Mononuclear cell (primary cell): Measurements from ENCODE around the genes ZNF366, TNPO1, ARHGEF28 and HMGCR.

DNA sequence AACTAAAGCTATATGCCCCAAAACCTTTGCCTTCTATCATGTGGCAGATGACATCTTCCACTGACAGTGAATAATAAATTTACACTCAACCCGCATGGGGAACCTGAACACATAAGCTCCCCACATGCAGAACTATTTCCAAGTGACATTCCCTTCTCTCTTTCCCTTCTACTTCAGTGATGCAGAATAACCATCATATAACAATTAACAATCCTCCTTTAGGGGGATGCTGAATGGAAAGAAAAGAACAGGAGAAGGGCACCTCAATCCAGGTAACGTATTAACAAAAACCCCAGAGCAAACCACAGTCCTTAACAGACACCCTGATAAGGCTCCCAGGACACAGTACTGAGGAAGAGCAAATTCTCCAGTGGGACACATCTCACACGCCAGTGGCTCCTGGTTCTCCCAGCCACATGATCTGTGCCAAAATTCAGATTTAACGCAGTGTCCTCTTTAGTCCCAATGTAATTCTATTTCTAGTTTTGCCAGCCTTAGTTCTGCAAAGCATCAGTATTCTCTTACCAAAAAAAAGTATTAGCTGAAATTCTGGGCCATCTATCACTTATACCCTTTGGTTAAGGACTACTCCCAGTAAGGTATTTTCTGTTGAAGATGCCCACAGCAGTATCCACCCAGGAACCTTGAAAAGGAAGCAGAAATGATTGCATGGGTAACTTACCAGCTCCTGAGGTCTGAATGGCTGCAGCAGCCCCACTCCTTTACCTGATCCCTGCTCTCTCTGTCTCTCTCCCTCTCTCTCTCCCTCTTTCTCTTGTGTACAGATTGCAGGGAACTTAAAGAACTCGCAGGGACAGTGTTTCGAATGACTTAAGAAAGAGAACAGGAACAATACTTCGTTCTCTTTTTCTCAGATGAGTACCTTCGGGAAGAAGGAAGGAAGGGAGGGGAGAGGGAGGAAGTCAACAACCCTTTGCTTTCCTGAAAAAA is at the start of gene ZNF366:
Gene ZNF366, minus strand, starts transcription at position 842 of the 951 bp plus-strand sequence.
- RRBS, result no CpG with 5 or more reads among the region's 8 CpGs

DNA sequence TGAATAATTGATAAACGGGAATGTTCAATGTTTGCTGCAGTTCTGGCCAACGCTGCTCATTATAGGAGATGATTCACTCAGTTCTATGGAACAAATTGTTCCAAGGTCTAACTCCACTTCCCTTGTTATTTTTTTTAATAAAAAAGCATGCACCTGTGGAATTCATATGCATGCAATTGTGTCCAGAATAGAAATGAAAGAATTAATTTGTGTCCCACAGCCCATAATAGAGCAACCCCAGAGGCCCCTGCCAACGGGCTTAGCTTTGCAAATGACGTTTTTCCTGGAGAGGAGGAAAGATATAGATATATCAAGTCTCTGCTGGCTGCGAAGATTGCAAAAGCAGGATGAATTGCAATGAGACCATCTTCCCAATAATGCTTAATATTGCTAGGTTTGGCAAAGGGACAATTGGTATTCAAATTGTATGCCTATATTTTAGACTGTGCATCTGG is 97.3 kb upstream of the ZNF366 start:
- RRBS, result no CpG with 5 or more reads among the region's 5 CpGs

- RRBS, result 1% methylated on average over 48 of the region's 89 CpGs
Observed at GRCh38 chr5:72816297-72817014, at the start of gene TNPO1. TSS of gene TNPO1 (plus strand) at chr5:72816661.

DNA sequence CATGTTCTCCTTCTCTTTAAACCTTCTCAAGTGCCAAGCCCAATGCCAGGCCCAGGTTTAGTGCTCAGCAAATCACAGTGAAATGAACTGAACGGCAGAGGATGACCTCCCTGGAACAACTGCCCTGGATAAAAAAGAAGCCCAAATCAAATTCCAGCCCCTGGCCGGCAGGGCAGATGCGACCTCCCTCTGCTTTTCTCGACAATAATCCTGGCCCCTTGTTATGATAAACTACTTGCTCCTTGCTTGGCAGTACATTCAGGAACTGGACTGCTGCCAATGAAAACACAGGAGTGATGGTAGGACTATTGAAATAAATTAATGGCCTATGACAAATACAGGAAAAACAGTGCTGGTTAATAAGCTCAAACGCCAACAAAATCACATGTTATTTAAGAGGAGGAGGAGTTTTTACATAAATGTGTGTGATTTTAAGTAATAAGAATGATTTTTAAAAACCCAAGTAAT is 108.4 kb downstream of the TMEM174 start:
- RRBS, result no CpG with 5 or more reads among the region's 5 CpGs

GRCh38 chr5:73506009-73507091 is 8.1 kb downstream of the BTF3 start:
- RRBS, result no CpG with 5 or more reads among the region's 7 CpGs

DNA sequence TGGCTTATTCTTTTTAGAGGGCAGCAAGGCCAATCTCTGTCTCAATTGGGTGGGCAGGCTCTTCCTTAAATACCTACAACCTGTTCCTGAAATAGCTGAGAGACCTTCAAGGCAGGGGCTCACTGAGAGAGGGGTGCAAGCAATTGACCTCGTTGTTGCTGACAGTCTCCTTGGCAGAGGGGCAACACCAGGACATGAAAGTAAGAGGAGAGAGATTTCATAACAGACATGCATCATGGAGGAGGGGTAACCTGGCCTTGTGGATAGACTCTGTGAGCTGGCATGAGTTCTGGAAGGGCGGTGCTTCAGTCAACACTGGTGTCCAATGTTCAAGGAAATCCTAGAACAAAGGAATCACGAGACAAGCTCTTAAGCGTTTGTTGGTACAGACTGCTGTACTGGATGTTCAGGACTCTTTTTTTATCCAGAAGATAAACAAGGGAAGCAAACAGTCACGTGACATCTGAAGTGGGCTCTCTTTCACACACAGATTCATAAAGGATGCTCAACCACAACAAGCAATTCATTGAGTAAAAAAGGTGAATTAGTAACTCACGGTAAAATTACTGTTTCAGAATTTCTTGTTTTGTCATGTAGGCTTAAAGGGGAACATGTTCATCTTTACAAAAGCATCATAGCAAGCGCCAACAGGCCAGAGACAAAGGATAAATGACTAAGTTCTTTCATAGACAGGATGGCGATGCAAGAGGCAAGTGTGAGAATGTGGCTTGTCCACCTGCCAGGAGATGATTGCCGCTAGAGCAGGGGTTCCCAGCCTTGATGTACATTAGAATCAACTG is 20.8 kb downstream of the ANKRA2 start:
- RRBS, result no CpG with 5 or more reads among the region's 9 CpGs

GRCh38 chr5:73565898-73566264 is 338 bp downstream of the UTP15 start:
- RRBS, result 2% methylated on average over 6 of the region's 8 CpGs

DNA sequence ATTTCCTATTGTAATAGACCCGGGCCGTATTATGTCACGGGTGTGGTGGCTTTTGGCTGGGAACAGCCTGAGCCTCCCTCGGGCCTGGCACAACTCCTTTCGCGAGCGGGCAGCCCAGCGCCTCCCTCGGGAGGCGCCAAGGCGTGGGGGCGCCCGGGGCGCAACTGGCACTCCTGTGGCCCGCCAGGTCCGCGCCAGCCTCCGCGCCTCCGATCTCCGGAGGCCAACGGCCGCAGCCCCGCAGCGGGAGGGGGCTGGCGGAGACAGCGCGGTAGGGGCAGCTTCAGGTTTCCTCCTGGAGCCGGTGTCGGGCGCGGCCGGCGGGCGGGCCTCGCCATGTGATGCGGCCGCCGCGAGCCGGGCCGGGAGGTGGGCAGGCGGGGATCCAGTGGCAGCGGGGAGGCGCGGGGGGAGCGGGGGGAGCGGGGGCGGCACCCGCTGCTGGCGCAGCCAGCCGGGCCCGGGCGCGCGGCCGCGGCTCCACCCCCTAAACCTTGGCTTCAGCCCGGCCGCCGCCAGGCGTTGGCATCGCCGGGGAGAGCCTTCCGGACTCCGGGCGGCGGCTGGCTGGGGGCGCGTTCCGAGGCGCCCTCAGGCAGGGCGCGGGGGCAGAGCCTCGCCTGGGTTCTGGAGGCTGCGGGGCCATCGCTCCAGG is at the start of gene ARHGEF28:
Gene ARHGEF28, plus strand, starts transcription at position 528 of the 655 bp plus-strand sequence.
- RRBS, result 2% methylated on average over 42 of the region's 77 CpGs

DNA sequence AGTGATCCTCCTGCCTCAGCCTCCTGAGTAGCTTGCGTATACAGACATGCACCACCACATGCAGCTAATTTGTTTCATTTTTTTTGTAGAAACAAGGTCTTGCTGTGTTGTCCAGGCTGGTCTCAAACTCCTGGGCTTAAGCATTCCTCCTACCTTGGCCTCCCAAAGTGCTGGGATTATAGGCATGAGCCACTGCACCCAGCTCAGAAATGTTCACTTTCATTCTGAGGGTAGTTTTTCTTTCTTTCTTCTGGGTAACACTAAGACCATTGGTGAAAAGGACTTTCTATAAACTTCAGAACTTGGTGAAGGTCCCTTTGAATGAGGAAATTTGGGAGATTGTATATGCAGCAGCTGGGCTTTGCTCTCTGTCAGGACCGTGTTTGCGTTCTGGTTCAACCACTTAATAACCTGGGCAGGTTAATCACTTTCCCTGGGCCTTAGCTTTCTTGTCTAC is 196.8 kb downstream of the ARHGEF28 start:
- RRBS, result no CpG with 5 or more reads among the region's 3 CpGs

GRCh38 chr5:74199101-74199498 is 441.4 kb downstream of the ENC1 start:
- RRBS, result no CpG with 5 or more reads among the region's 2 CpGs

GRCh38 chr5:74251010-74251648 is 389.4 kb downstream of the ENC1 start:
- RRBS, result no CpG with 5 or more reads among the region's 5 CpGs

- RRBS, result no CpG with 5 or more reads among the region's 9 CpGs
Observed at GRCh38 chr5:74638808-74639745, 1.5 kb downstream of the ENC1 start.

DNA sequence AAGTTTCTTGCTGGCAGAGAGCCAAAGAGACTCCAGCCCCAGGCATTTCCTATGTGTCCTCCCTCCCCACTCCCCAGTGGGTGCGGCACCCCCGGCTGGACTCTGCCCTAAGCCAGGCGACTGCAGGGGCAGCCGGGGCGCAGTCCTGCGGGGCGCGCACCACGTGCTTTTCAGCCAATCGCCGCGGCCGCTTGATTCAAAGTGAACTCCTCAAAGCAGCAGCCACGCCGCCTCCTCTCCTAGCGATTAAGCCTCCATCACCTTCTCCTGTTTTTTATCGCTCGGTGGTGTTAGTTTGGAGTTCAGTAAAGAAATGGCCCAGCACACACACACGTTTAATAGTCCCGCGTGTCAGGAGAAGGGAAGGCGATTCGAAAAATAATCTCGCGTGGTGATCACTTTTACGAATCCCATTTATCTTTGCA is 805 bp upstream of the ENC1 start:
- RRBS, result 8% methylated on average over 3 of the region's 26 CpGs

DNA sequence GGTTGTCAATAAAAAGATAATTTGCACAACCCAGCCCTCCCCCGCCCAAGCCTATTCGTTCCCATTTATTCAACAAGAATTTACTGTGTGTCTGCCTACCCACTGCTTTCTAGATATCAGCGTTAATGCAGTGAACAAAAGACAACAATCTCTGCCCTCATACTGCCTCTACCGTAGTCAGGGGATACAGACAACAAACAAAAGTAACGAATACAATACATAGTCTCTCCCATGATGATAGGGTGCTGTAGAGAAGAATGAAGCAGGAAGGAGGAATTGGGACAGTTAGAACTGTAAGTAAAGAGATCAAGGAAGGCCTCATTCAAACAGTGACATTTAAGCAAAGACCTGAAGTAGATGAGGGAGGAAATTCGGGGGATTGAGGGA is 1.7 kb downstream of the GFM2 start:
- RRBS, result no CpG with 5 or more reads among the region's 6 CpGs

DNA sequence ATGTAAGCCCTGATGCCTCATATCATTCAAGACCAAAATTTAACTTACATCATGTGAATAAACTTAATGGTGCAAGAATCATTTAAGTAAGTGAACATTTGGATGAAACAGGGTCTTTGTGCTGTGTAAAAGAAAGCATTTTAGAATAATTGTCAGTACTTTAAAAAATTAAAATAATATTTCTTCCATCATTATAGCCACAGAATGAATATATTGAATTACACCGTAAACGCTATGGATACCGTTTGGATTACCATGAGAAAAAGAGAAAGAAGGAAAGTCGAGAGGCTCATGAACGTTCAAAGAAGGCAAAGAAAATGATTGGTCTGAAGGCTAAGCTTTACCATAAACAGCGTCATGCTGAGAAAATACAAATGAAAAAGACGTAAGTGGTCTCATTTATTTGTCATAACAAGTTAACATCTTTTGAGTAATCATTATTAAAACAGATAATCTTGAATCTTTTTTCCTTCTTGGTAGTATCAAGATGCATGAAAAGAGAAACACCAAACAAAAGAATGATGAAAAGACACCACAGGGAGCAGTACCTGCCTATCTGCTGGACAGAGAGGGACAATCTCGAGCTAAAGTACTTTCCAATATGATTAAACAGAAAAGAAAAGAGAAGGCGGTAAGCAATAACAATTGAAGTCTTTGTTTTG is 1.8 kb downstream of the NSA2 start:
- RRBS, result no CpG with 5 or more reads among the region's 9 CpGs

DNA sequence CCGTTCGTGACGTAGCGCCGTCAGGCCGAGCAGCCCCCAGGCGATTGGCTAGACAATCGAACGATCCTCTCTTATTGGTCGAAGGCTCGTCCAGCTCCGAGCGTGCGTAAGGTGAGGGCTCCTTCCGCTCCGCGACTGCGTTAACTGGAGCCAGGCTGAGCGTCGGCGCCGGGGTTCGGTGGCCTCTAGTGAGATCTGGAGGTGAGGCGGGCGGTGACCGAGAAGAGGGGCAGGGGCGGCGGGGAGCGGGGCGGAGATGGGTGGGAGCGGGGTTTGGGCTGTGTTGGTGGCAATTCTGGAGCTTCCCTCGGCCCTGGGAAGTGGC is at the start of gene HMGCR:
Gene HMGCR, plus strand, starts transcription at position 121 of the 325 bp plus-strand sequence.
- RRBS, result no CpG with 5 or more reads among the region's 32 CpGs

DNA sequence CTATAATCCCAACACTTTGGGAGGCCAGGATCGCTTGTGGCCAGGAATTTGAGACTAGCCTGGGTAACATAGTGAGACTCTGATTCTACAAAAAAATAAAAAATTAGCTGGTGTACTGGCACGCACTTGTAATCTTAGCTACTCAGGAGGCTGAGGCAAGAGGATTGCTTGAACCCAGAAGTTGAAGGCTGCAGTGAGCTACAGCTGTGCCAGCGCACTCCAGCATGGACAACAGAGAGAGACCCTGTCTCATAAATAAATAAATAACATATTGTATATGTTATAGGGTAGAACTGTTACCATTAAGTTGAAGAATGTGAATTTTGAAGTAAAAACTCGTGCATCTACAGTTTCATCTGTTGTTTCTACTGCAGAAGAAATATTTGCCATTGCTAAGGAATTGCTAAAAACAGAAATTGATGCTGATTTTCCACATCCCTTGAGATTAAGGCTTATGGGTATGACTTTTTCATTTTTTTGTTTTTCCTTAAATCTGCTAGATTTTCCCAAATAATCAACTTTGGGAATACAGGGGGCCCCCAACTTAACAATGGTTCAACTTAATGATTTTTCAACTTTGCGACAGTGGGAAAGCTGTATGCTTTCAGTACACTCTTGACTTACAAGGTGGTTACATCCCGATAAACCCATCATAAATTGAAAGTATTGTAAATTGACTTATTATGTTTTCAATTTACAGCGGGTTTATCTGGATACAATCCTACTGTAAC is 17.5 kb upstream of the ANKDD1B start:
- RRBS, result no CpG with 5 or more reads among the region's 7 CpGs

- RRBS, result no CpG with 5 or more reads among the region's 3 CpGs
Observed at GRCh38 chr5:75670657-75671155, 46.5 kb downstream of the POC5 start.